ENCODE results near the genes HAUS4, AJUBA, CIROP and RNF212B.

- CAGE, long polyA plus RNA, result no peak
- RRBS, result no CpG with 5 or more reads among the region's 1 CpG
These were observed 63.4 kb upstream of the OR4E1 start for GRCh38 chr14:21737071-21737379.

DNA sequence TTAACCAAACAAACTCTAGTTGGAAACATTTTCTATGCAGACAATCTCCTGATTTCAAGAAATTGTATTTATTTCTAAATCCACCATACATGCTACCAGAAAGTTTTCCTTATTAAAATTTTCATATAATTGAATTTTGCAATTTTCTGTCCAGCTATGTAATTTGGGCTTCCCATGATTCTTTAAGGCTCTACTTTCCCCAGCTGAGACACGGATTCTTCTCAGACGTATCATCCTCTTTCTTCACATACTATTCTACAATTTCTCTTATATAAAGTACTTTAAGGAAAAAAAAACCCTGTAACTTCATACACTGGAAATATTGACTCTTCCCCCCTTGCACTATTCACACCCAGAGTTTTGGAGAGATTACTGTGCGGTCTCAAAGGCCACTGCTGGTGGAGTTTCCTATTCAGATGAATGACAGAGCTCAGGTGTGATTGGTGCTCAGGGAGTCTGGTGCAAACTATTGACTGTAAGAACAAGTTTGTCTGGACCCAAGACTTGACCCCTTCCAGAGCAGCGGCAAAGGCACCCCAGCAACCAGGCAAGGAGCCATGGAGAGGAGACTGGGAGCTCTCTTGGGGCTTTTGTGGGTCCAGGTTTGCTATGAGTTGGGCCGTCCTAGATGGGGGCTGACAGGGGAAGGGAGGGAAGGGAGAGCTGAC lies 187.5 kb upstream of the OR4E1 start:
- CAGE, long polyA plus RNA, result no peak
- RRBS, result no CpG with 5 or more reads among the region's 5 CpGs

DNA sequence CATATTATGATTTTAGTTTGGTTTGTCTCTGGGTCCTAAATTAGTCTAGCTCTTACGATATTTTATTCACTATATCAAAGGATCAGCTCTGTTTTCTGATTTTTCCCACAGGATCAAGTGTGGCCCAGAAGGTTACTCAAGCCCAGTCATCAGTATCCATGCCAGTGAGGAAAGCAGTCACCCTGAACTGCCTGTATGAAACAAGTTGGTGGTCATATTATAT lies 422.5 kb upstream of the OR4E1 start:
- CAGE, long polyA plus RNA, result no peak
- RRBS, result no CpG with 5 or more reads among the region's 1 CpG

- CAGE, long polyA plus RNA, result no peak
- RRBS, result no CpG with 5 or more reads among the region's 9 CpGs
These were observed 249.7 kb downstream of the DAD1 start for GRCh38 chr14:22339150-22339846.

GRCh38 chr14:22493583-22494483 lies 95.2 kb downstream of the DAD1 start:
- CAGE, long polyA plus RNA, result no peak
- RRBS, result no CpG with 5 or more reads among the region's 5 CpGs

GRCh38 chr14:22509649-22510389 lies 79.2 kb downstream of the DAD1 start:
- CAGE, long polyA plus RNA, result no peak
- RRBS, result no CpG with 5 or more reads among the region's 6 CpGs

GRCh38 chr14:22520736-22521079 lies 68.3 kb downstream of the DAD1 start:
- CAGE, long polyA plus RNA, result no peak
- RRBS, result no CpG with 5 or more reads among the region's 3 CpGs

DNA sequence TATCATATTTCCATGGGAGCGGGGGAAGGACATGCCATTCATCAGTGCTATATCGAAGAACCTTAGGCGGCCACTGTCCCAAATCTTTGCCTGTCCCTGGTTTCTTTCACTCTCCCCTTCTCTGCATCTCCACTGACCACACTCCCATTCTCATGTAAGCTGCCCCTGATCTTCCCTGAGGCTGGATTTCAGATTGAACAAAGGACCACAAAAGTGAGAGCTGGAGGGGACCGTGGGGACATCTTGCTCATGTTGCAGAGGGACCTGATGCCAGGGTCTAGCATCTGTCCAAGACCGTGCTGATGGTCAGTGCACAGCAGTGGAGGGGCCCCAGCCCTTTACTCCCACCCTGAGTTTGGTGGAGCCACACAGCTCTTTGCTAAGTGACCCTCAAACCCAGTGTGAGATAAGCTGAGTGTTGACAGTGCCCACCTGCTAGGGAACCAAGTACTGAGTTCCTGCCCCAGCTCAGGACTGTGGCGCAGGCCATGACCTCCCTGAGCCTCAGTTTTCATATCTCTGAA lies 51.2 kb downstream of the DAD1 start:
- CAGE, long polyA plus RNA, result no peak
- RRBS, result no CpG with 5 or more reads among the region's 6 CpGs

- CAGE, long polyA plus RNA, result no peak
- RRBS, result no CpG with 5 or more reads among the region's 19 CpGs
These were observed 6.4 kb upstream of the MRPL52 start for GRCh38 chr14:22823138-22823920.

DNA sequence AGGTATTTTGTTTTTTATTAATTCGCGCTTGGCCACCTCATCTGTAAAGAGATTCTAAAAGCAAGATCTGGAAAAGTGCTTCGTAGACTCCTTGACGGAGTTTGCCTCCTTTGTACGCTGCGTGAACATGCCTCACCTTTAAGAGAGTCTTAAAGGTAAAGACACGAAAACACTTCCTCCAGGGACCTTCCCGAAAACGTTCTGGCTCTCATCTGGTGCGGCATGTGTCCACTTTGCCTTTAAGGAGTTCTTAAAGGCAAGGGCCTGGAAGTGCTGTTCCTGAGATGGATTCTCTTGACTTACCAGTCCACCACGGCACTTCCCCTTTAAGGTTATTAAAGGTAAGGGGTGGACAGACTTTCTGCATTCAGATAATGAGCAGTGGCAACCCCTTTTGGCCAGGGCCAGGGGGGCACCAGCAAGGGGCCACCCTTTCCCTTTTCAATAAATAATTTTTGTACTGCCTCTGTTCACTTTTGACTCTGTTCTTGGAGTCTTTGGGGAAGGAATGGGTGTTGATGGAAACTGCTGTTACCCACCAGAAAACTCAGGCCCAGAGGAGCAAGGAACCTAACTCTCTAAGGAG lies 4.3 kb downstream of the REM2 start:
- CAGE, long polyA plus RNA, result no peak
- RRBS, result no CpG with 5 or more reads among the region's 11 CpGs

DNA sequence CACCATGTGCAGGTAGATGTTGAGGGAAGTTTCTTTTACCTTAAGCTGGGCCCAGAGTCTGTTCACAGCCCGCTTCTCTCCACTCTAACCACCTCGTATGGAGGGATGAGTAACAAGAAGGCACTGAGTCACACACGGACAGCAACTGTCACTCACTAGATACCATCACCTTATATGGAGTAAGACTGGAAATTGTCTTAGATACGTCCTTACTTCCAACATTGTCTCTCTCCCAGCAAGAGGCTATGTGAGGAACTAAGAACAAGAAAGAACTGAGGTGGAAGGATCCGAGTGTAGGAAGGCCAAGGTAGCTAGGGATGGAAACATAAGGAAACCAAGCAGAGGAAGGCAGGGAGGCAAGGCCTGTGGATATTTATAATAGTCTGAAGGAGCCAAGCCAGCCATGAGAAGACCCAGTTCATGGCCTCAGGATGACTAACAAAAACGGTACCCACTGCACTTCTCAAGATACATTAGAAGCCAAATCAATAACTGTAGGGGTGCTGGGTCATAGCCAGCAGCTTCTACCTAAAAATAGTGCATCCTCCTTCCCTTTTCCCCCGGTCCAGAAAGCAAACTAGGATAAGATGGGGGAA lies 15.5 kb downstream of the REM2 start:
- CAGE, long polyA plus RNA, result no peak
- RRBS, result no CpG with 5 or more reads among the region's 7 CpGs

- CAGE, long polyA plus RNA, result no peak
- RRBS, result 1% methylated on average over 7 of the region's 61 CpGs
These were observed at the start of gene HAUS4 for GRCh38 chr14:22956344-22957334. TSS of gene HAUS4 (minus strand) at chr14:22957090.

- CAGE, long polyA plus RNA, result no peak
- RRBS, result under 1% methylated on average over 11 of the region's 72 CpGs
These were observed at the start of gene AJUBA for GRCh38 chr14:22982159-22983271. TSS of gene AJUBA (minus strand) at chr14:22982551.

DNA sequence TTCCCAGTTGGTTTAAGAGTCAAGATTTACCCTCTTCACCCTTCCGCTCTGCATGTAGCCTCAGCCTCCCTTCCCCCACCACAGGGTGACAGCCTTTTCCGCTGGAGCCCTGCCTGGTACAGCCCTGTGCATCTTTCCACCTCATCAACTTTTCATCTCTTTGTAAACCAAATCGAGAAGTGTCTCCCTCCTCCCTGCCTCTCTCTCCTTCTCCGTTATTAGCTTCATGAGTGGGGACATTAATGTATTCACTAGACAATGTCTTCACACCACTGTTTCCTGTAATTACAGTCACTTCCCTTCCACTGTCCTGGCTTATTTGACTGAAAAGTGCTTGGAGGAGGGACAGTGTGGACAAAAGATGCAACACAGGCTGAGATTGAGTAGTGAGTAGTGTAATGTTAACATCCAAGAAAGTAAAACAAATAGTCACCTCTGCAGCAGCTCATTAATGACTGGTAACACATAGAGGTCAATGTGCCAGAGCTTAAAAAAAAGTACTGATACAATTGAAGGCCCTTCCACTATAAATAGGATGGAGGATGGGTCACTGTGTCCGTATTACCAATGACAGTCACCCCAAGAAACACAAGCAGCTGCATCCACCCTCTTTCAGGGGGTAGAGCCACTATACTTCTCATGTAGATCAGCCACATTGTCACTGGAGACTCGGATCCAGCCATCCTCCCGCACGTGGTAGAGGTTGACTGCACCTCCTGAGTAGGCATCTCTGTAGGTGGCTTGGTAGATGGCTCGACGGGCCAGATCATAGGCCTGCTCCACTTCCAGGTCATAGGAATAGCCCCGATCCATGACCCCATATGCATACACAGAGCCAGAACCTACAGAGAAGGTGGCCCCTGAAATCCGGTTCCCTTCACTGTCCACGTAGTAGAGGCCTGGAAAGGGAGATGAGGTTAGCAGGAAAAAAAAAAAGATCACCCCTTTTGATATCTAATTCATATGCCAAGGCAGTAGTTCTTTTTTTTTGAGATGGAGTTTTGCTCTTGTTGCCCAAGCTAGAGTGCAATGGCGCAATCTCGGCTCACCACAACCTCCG lies 8.9 kb downstream of the PSMB5 start:
- CAGE, long polyA plus RNA, result no peak
- RRBS, result no CpG with 5 or more reads among the region's 16 CpGs

DNA sequence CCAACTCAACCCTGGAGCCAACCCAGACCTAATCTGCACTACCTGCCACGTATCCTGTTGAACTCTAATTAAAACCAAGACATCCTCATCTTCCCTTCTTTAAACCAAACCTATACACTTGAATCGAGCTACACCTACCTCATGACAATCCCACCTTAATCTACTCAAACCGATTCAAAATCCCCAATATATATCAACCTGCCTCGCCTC lies 860 bp downstream of the ACIN1 start:
- CAGE, long polyA plus RNA, result no peak
- RRBS, result no CpG with 5 or more reads among the region's 4 CpGs

- CAGE, long polyA plus RNA, result no peak
- RRBS, result no CpG with 5 or more reads among the region's 7 CpGs
These were observed at the start of gene CIROP for GRCh38 chr14:23104653-23105022. TSS of gene CIROP (minus strand) at chr14:23104989.

- CAGE, long polyA plus RNA, result no peak
- RRBS, result no CpG with 5 or more reads among the region's 5 CpGs
These were observed 23.0 kb upstream of the CEBPE start for GRCh38 chr14:23142020-23142517.

- CAGE, long polyA plus RNA, result no peak
- RRBS, result no CpG with 5 or more reads among the region's 29 CpGs
These were observed at the start of gene RNF212B for GRCh38 chr14:23237546-23238273. TSS of gene RNF212B (plus strand) at chr14:23237936.

DNA sequence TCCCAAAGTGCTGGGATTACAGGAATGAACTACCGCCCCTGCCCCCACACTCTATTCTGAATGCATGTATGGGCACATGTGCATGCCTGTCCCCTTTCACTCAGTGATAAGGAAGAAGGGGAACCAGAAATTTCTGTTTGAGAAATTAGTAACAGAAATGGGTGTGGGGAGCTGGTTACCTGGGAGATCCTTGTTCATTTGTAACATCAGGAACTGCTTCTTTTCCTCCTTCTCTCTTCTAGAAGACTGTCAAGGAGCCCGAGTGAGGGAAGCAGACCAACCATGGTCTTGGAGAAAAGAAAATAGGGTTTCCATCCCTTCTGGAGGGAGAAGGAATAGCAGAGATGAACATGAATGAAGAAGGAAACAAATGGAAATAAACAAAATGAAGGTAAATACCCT lies 3.4 kb downstream of the PPP1R3E start:
- CAGE, long polyA plus RNA, result no peak
- RRBS, result no CpG with 5 or more reads among the region's 2 CpGs

DNA sequence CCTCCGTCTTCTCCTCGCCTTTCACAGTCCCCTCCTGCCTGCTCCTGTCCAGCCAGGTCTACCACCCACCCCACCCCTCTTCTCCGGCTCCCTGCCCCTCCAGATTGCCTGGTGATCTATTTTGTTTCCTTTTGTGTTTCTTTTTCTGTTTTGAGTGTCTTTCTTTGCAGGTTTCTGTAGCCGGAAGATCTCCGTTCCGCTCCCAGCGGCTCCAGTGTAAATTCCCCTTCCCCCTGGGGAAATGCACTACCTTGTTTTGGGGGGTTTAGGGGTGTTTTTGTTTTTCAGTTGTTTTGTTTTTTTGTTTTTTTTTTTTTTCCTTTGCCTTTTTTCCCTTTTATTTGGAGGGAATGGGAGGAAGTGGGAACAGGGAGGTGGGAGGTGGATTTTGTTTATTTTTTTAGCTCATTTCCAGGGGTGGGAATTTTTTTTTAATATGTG lies 4.5 kb downstream of the PABPN1 start:
- CAGE, long polyA plus RNA, result no peak
- RRBS, result no CpG with 5 or more reads among the region's 7 CpGs

Data from mammary epithelial cell (primary cell).